Skin of body (tissue), 2 donors: ENCODE results near the gene CDC42EP3.

DNA sequence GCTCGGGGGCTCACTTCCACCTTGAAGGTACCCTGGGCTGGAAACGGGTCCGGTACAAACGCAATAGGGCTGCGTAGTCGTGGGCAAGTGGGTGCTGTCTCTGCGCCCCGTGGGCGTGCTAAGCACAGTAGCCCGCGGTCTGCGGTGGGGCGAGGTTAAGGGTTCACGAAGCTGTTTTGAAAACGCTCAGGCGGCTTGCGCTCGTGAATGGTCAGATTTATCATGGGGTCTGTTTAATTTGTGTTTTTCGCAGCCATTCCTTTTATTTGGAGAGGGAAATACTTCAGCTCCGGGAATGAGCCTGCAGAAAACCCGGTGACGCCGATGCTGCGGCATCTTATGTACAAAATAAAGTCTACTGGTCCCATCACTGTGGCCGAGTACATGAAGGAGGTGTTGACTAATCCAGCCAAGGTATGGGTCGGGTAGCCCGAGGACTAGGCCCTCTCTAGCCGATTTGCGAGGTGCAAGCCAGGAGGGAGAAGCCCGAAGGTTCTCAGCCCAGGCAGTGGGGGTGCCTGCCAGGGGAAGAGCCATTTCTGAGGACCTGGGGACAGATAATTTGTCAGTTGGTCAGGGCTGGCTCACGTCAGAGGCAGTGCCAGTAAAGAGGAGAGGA, 504 bp downstream of the NDUFAF7 start:
- RAMPAGE, long total RNA, result no peak

GRCh38 chr2:37349402-37349959, 5.1 kb downstream of the QPCT start:
- RAMPAGE, long total RNA, result no peak

- RAMPAGE, long total RNA, result no peak
Observed at GRCh38 chr2:37357508-37357984, 13.1 kb downstream of the QPCT start.

DNA sequence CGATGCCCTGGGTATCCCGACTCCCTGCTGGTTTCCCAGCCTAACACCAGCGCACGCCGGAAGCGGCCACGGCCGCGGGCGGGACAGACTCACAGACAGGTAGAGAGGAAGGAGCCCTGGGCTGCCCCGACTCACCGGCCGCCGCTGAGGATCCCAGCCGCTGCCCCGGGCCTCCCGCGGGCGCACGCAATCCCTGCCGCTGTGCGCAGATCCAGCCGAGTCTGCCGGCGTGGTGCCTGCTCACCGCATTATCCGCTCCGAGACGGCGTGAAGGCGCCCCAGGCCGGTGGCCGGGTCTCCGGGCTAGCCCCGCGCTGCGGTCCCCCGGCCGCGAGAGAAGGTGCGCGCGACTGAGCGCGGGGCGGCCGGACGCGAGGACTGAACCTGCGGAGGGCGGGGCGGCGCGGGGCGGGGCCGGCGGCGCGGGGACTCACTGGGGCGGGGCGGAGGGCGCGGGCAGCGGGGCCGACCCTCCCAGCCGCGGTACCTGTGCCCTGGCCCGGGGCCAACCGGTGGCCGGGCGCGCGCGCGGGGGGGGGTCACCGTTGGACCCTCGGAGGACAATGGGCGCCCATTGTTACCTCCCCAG, at the start of gene CDC42EP3:
TSS of gene CDC42EP3 (minus strand) at position 352 of the 589 bp plus-strand sequence.
- RAMPAGE, long total RNA, result no peak

DNA sequence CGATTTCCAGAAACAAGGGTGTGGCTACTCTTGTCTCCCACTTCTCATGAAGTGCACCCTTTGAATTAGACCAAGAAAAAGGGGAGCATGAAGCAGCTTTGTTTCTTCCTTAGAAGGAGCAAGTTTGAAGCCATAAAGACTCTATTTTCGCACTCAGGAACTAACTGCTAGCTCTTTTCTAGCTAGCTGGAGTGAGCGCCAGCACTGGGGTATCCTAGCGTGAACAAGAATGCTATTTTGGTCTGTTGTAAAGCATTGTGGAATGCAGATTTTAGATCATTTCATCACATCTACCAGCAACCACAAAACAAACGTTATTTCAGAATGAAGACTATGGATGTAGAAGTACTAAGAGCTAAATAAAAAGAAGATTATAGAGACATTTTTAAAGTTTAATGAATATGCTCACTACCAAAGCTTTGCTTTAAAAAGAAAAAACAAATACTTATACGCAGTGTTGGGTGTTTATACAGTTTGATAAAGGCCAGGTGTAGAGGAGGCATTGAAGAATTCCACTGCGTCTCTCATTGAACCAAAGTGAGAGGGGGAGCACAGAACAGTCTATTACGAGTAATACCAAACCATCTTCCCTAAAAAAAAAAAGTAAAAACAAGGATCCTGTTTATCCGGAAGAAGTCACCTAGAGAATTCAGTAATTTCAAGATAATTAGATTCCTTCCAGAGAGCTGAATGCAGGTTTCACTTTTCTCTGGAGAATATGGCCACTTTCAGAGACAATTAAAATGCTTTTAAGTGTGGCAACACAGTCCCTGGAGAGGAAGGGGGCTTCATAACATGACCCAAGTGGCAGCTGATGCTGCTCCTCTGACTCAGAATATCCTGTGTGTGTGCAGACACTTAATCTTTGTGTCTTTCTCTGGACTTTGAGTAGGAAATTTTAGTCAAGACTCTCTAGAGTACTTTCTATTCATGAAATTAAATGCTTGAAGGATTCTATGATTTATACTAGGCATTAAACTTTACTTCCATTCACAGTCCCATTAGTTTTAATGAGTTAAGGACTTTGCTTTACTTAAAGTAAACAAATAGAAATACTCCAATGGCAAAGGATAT, 63.8 kb upstream of the CDC42EP3 start:
- RAMPAGE, long total RNA, result no peak

DNA sequence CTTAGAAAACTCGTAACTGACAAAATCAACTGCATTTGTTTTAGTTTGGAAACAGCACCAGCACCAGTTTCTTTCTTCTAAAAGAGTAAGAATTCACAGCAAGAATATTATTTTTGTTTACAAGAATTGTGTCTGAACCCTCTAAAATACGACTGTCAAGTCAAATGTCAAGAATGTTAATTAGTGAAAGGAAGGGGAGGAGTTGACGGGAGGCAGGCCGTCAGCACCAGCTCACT, 94.5 kb upstream of the CDC42EP3 start:
- RAMPAGE, long total RNA, result no peak

GRCh38 chr2:37798642-37798919, 126.5 kb upstream of the RMDN2 start:
- RAMPAGE, long total RNA, result no peak

GRCh38 chr2:37828091-37828333, 97.1 kb upstream of the RMDN2 start:
- RAMPAGE, long total RNA, result no peak

DNA sequence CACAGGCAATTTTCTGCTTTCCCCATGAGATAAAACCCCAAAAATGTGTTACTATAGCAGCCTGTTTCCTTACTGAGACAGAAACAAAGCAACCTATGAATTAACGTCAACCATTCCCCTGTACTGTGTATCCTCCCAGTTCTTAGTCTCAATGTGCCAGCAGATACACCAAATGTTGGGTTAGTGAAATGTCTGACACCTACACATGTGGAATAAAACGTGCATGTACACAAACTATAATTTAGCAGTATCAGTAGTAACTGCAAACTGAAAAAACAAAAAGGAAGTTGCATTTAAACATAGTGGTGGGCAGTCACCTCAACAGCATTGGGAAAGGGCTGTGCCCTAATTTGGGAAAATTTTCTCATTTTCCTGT, 73.1 kb upstream of the RMDN2 start:
- RAMPAGE, long total RNA, result no peak

- RAMPAGE, long total RNA, result no peak
Observed at GRCh38 chr2:37855173-37856078, 69.7 kb upstream of the RMDN2 start.

- RAMPAGE, long total RNA, result no peak
Observed at GRCh38 chr2:37973520-37974140, 48.5 kb downstream of the RMDN2 start.

DNA sequence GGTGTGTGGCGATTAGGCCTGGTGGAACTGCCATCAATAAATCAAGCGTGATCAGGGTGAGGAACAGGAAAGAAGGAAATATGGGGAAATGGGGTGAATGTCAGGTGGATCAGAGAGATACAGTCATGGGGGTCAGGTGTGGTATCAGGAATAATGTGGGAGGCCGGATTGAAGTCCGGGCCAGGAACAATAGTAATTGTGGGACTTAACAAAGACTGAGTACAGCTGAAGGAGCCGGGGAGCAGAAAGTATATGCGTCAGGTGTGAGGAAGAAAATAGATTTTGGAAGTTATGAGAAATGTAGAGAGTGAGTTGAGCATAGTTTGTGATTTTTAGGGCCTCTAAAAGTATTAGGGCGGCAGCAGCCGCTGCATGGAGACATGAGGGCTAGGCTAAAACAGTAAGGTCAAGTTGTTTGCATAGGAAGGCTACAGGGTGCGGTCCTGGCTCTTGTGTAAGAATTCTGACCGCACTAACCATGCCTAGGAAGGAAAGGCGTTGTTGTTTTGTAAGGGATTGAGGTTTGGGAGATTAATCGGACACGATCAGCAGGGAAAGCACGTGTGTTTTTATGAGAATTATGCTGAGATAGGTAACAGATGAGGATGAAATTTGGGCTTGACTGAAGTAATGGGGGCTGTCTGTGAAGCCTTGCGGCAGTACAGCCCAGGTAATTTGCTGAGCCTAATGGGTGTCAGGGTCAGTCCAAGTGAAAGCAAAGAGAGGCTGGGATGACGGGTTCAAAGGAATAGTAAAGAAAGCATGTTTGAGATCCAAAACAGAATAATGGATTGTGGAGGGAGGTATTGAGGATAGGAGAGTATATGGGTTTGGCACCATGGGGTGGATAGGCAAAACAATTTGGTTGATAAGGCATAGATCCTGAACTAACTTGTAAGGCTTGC, 6.8 kb upstream of the CYP1B1 start:
- RAMPAGE, long total RNA, result no peak

DNA sequence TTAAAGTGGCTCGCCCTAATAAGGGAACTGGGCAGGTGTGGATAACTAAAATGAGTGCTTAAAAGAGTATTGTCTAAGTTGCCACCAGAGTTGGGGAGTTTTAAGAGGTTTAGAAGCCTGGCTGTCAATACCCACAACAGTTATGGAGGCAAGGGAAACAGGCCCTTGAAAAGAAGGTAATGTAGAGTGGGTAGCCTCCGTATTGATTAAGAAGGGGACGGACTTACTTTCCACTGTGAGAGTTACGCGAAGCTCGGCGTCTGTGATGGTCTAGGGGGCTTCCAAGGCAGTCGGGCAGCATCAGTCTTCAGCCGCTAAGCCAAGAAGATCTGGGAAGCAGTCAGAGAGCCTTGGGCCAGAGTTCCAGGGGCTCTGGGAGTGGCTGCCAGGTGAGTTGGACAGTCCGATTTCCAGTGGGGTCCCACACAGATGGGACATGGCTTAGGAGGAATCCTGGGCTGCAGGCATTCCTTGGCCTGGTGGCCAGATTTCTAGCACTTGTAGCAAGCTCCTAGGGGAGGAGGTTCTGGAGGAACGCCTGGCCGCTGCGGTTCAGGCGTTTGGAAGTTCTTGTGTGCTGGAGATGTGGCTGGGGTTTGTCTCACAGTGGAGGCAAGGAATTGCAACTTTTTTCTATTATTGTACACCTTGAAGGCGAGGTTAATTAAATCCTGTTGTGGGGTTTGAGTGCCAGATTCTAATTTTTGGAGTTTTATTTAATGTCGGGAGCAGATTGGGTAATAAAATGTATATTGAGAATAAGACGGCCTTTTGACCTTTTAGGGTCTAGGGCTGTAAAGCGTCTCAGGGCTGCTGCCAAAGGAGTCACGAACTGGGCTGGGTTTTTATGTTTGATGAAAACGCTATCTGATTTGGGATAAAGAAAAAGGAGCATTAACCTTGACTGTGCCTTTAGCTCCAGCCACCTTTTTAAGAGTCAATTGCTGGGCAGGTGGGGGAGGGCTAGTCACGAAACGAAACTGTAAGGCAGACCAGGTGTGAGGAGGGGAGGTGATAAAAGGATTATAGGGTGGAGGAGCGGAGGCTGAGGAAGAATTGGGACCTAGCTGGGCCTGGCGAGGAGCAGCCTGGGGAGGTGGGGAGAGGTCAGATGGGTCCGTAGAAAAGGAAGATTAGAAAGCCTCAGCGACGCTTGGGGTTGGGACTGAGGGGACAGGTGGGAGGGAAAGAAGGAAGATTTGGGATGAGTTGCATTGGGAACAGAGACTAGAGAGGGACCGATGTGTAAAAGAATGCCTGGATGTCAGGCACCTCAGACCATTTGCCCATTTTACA, 8.2 kb upstream of the CYP1B1 start:
- RAMPAGE, long total RNA, result no peak

- RAMPAGE, long total RNA, result no peak
Observed at GRCh38 chr2:38085074-38085906, 9.3 kb upstream of the CYP1B1 start.

- RAMPAGE, long total RNA, result no peak
Observed at GRCh38 chr2:38217976-38218314, 142.0 kb upstream of the CYP1B1 start.

GRCh38 chr2:38277752-38278458, 99.2 kb downstream of the ATL2 start:
- RAMPAGE, long total RNA, result no peak

DNA sequence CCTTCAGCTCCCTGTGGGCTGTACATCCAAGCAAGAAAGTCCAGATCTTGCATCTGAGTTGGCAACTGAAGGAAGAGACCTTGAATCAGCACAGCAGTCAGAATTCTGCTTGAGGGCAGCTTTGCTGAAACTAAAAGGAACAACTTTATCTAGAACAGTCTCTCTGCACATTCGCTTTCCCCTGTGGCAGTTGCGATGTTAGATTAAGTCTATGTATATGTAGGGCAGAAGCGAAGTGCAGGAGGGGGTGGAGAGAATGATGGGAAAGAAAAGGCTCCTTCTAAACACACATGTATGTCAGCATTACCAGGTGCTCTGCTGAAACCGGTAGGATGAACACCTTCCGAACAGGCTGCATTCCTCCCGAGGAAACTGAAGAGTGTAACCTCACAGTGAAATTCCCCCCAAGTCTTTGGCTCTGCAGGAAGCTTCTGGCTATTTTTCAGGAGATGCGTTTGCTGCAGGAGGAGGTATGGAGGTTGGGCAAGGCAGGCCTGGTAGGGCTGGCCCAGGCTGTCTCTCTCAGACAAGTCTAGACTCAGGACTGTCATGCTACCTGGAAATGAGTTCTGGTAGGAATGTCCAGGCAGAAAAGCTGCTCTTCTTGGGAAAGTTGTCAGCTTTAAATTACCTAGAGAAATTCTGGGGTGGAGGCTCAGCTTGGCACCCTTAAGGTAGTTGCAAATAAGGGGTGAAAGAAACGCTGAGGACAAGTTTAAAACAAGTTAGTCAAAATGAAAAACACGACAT, 70.0 kb upstream of the ATL2 start:
- RAMPAGE, long total RNA, result no peak

- RAMPAGE, long total RNA, result no peak
Observed at GRCh38 chr2:38499720-38500244, 102.9 kb downstream of the HNRNPLL start.

GRCh38 chr2:38563153-38563902, 39.4 kb downstream of the HNRNPLL start:
- RAMPAGE, long total RNA, result no peak

- RAMPAGE, long total RNA, result no peak
Observed at GRCh38 chr2:38578426-38579339, 24.0 kb downstream of the HNRNPLL start.